SJCRH30 (cell line): ENCODE measurements around the gene CCSER2.

- RAMPAGE, long total RNA: no peak
These were observed 35.5 kb downstream of the ANXA11 start for GRCh38 chr10:80169651-80170435.

DNA sequence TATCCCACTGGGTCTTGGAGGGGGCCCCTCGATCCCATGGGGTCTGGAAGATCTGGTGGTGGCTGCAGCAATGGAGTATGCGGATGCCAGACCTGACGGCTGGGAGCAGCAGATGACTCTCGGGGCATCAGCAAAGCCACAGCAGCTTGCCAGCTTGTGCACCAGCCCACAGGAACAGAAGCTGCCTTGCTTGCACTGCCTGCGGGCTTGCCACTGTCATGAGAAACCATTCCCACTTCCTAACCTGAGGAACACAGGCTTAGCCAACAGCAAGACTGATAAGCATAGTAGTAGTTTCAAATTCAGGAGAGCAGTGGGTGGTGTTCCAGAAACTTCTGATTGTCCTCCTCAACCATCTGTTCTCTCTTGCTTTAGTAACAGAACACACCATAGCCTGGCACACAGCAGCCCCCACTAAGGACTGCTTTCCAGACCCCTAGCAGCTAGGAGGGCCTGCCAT lies 7.4 kb downstream of the ANXA11 start:
- RAMPAGE, long total RNA: no peak

GRCh38 chr10:80201906-80202414 lies 3.4 kb downstream of the ANXA11 start:
- RAMPAGE, long total RNA: no peak

DNA sequence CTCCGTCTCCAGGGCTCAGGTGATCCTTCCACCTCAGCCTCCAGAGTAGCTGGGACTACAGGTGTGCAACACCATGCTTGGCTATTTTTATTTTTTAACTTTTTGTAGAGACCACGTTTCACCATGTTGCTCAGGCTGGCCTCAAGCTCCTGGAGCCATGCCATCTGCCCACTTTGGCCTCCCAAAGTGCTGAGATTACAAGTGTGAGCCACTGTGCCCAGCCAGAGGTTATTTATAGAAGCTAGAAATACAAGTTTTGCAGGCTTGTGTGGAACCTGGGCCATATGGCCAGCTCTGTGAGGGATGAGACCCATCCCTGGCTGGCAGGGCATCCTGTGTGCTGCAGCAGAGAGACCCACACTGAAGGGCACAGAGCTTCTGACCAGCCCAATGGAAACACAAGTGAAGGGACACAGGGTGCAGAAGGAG lies 35.6 kb downstream of the MAT1A start:
- RAMPAGE, long total RNA: no peak

- RAMPAGE, long total RNA: no peak
These were observed 4.3 kb downstream of the MAT1A start for GRCh38 chr10:80284977-80285683.

GRCh38 chr10:80287336-80287790 lies 2.1 kb downstream of the MAT1A start:
- RAMPAGE, long total RNA: no peak

DNA sequence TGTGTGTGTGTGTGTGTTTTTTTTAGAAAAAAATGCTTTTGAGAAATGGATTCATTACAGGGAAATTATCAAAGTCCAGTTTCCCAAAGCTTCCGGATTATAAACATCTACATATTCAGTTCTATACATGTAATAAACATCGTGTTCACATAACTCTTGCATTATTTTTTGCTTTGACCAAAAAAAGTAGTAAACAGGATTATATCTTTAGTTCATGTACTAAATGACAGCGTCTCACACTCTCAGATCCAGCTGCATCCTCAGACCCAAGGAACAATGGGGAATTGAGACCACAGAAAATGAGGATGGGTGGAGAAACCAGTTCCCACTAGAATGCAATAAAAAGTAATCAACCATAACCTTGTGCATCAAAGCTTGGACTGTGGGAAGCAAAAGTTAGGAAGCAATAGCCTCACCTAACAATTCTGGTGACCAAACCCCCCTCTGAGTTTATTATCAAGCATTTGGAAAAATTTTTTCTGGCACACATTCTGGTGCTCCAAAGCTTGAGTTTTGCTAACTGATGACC lies 904 bp upstream of the MAT1A start:
- RAMPAGE, long total RNA: no peak

DNA sequence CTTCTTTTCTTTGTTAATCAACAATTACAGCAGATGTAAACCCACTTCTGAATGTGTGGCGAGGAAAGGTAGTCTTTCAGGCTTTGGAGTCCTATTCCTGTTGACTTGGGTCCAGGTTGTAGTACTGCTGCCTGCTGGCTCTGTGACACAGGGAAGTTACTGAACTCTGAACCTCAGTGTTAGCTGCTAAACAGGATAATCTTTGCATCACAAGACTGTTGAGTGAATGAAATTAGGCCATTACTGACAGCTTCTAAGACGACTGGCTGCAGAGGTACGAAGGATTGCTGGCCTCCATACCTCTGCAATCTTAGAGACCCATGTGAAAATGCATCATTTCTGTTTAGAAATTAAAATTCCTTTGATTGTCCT lies 6.2 kb downstream of the PRXL2A start:
- RAMPAGE, long total RNA: no peak

- RAMPAGE, long total RNA: no peak
These were observed 13.3 kb downstream of the PRXL2A start for GRCh38 chr10:80421600-80422199.

DNA sequence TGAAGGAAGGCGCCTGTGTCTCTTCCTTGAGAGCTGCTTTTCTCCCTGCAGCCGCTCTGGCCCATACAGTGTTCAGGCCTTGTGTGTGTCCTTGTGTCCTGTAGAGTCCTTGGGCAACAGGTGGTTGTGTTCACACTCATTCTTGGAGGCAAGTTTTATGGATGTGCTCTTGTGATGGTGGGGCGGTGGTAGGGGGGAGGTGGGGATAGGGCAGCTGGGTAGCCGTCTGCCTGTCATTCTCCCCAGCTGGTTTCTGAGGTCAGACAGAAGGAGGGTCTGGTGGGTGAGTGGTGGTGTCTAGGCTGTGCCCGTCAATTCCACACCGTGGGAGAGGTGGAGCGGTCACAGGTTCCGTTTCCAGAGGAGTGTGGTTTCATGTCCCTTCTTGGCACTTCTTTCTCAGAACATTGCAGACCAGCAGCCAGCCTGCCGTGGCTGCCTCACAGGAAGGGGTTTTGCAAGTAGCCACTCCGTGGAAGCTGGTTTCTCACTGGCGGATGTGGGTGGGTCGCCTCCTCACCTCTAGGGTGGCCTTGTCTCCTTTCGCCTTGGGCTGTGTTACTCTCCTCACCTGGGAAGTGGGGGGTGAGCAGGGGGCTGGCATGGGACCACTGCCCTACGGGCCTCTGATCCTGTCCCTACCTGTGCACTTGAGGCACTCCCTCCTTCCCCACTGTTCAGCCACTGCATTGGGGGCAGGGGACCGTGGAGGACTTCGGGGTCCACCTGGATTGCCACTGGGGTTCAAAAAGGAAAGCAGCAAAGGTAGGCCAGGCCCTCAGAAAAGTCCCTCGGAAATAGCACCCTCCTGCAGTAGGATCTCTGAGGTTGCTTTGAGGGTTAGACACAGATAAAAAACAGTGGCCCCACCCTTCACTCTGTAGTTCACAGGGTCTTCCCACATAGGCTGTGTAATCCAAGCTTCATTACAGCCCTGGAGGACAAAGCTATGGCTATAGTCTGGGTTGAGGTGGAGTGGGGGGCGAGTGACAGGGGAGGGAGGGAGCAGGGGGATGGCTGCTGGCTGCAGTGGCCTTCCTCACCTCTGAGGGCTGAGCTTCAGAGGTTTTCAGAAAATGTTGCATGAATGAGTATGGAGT lies 33.8 kb downstream of the TSPAN14 start:
- RAMPAGE, long total RNA: no peak

- RAMPAGE, long total RNA: no peak
These were observed 3.6 kb downstream of the SH2D4B start for GRCh38 chr10:80540944-80541977.

DNA sequence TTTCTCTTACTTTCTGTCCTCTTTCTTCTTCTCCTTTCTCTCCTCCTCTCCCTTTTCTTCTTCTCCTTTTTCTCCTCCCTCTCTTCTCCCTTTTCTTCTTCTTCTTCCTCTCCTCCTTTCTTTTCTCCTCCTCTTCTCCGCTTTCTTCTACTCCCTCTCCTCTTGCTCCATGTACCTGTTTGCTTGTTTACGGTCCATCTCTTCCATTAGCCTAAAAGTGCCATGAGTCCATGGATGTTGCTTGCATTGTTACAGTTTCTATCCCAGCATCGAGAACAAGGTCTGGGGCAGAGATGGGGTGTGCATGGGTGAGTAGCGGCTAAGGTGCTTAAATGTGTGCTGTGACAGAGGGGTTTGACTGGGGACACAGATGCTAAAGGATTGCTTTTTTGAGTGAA lies 7.7 kb downstream of the SH2D4B start:
- RAMPAGE, long total RNA: no peak

- RAMPAGE, long total RNA: no peak
These were observed 3.9 kb downstream of the CDHR1 start for GRCh38 chr10:84198314-84198636.

GRCh38 chr10:84327920-84328449 lies 404 bp upstream of the CCSER2 start:
- RAMPAGE, long total RNA: no peak

DNA sequence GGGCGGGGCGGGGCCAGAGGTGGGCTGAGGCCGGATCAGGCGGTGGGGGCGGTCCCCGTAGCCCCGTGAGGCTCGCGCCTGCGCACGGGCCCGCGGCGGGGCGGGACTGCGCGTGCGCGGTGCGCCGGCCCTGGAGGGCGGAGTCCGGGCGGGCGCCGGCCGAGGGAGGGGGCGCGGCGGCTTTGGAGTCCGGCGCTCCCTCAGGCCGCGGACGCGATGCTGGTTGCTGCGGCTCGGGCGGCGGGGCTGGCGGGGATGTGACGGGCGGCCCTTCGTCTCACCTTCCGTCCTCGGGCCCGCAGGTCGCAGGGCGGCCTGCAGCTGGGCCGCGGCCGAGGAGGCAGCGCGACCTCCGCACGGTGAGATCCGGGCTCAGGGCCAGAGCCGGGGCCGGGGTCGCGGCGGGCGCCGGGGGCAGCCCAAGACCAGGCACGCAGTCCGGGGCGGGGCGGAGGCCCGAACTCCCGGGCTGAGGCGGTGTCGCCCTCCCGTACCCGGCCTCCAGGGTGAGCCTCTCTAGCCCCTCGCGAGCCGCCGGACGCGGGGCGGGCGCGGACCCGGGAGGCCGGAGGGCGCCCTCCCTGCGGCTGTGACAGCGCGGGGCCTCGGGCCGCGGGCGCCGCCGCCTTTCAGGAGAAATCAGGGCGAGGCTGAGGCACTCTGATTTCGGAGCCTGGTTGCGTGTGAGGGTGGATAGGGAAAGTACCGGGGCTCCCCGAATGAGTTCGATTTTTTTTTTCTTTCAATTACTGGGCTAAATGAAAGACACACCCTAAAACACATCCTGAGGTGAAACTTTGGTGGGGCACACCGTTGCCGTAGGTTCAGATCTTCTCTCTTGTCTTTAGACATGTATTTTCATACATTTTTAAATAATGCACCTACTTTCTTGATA lies at the start of gene CCSER2:
Gene CCSER2 (plus strand): TSS at position 140 of the 895 bp plus-strand sequence.
- RAMPAGE, long total RNA: no peak

GRCh38 chr10:84333921-84334645 lies 5.7 kb downstream of the CCSER2 start:
- RAMPAGE, long total RNA: no peak

GRCh38 chr10:85647969-85648626 lies 718.5 kb downstream of the GRID1 start:
- RAMPAGE, long total RNA: no peak

GRCh38 chr10:86399734-86400836 lies 33.5 kb upstream of the GRID1 start:
- RAMPAGE, long total RNA: no peak

GRCh38 chr10:86644528-86644890 lies 9.8 kb upstream of the OPN4 start:
- RAMPAGE, long total RNA: no peak

DNA sequence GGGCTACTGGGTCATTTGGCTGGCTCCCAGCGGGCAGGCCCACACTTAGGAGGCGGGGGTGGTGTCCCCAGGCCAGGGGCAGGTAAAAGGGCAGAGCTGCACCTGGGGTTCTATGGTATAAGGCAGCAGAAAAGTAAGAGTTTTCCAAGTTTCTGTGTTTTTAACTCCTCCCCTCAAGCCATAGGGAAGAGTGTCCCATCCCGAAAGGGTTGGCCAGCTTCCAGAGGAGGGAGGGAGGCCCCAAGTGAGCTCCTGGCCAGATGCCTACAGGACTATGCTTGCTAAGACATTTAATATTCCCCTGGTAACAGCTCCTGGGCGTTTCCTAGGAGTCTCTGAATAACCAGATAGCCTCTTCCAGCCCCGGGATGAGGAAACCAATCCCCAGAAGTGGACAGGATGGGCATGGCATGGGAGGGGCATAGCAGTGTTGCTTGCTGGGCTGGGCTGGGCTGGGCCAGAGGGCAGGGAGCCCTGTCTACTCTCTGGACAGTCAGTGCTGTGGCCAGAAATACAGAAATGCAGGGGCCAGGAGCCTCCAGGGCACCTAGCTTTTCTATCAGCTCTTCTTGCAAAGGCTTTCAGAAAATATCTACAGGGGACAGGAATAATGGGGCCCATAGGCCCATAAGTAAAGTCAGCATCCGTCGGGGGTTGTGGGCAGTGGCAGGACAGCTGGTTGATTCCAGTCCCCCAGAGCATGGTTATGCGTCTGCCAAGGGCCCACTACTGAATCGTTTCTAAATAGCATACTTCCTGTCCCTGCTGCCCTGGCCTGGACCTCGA lies 5.2 kb upstream of the OPN4 start:
- RAMPAGE, long total RNA: no peak